GM19239 (cell line): ENCODE data around the genes DNASE1L3, PXK and PTPRG.

- RRBS, result no CpG with 5 or more reads among the region's 5 CpGs
Measured at GRCh38 chr3:57949868-57950371, 58.3 kb upstream of the FLNB start.

DNA sequence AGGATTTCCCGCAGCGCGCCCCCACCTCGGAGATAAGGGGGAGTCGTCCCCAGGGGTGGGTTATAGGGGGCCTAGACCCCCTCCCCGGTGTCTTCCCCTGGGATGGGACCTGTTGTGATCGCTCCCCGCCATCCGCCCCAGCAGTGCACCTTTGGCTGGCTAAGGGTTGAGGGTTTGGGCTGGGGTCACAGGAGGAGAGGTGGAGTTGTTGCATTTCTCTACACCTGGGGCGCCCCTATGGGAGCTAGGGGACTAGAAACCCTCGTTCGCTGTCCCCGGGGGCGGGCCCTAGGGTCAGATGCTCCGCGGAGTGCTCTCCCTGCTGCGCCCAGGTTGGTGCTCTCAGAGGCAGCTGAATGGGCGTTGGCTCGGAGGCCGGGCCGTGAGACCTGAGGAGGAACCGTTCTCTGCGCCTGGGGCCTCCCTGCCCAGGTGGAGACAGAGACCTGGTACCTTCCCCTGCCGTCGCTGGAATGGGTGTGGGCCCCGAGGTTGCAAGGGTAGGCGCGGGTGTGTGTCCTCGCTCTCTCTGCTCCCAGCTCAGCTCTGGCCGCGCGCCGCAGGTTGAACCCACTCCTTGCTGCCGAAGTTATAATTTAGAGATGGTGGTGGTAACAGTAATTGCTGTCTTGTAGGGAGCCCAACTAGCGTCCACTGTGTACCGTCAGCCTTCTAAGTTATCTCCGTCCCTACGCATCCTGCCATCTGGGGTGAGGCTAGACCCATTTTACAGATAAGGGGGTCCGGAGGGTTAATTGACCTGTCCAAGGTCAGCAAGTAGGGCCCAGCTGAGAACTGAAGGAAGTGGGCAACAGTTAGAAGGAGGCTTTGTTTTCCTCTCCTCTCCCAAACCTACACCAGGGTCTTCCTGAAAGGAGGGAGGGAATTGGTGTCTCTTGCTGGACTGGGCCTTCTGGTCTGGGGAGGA is 974 bp downstream of the FLNB start:
- RRBS, result 3% methylated on average over 7 of the region's 39 CpGs

DNA sequence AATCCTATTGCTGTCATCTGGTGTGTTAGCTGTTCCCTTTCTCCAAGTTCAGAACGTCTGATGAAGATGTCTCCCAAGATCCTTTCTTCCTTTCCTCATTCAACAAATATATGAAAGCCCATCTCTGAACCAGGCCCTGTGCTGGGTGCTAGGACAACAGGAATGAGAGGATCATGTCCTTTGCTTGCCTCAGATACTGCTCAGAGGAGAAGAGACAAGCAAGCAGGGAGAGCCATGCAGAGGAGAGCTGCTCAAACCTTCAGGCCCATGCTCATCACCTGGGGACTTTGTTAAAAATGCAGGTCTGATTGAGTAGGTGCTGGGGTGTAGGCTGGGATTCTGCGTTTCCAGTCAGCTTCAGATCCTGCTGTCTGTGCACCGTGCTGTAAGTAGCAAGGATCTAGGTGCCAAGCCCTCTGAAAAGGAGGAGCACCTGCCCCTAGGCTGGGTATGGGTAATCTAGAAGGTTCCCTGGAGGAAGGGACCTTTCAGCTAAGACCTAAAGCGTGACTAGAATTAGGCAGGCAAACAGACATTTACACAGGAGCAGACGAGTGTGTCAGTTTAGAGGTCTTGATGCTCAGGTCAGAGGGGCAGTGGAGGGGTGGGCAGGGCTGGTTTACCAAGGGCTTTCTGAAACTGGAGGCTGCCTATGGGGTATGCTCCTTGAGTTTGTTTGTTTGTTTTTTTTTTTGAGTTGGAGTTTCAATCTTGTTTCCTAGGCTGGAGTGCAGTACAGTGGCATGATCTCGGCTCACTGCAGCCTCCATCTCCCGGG is 7.3 kb downstream of the FLNB start:
- RRBS, result no CpG with 5 or more reads among the region's 7 CpGs

- RRBS, result no CpG with 5 or more reads among the region's 12 CpGs
Measured at GRCh38 chr3:58035792-58036467, 27.7 kb downstream of the FLNB start.

DNA sequence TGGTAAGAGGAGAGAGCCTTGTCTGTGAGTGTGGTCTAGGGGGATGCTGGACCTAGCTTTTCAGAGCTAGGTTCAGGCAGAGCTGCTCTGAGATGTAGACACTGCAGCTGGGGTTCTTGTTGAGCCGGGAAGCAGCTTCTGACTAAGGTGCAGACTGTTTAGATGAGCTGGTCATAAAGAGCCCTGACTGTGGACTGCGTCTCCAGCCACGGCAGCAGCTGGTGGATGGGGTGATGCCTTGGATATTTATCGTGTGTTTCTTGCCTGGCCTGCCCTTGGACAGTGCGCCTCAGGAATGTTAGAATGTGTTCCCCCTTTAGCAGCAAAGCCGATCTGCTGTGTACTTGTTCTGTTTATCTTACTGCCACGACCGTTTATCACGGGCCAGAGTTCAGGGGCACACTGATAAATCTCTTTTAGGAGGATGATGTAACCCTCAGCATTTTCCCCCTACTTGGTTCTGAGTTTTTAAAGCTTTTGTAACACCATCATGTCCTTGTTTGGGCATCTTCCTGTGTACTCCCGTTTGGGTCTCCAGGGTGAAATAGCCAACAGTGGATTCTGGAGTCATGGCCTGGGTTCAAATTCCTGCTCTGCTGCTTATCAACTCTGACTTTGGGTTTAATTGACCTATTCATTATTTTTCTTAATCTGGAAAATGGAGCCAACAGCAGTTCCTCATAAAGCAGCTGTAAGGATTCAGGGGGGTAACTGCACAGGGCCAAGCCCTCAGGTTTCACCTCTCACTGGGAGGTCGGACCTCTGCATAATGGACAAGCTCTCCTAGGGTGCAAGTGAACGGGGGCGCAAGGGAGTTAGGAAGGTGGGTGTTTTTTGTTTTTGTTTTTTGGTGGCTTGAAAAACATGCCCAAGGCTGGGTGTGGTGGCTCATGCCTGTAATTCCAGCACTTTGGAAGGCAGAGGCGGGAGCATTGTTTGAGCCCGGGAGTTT is 51.4 kb downstream of the FLNB start:
- RRBS, result no CpG with 5 or more reads among the region's 15 CpGs

DNA sequence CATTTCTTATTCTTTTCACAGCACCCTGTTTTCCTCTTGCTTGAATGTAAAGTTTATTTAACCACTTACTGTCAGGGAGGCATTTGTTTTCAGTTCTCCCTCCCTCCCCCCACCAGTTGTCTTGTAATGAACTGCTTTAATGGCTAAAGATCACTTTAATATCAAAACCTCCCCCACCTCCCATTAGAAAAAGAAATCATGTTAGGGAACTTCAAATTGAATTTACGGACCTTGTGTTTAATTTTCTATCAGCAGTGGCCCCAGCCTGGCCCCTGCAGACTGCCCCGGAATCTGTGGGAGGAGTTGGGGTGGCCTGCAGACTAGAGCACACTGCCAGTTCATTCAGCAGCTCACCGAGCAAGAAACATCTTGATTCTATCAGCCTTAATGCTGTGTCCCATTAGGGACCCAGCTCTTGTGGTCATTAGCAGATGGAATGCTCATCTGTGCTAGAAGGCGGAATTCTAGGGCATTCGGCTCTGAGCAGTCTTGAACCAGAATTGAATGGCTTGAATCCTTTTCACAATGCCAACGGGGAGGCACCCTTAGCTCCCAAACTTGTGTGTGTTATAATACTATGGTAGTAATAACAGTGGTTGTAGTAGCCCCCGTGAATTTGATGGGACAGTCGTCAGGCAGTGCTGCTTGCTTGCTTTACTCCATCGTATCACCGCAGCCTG is 54.3 kb downstream of the FLNB start:
- RRBS, result no CpG with 5 or more reads among the region's 10 CpGs

GRCh38 chr3:58135379-58135723 is 75.4 kb downstream of the DNASE1L3 start:
- RRBS, result no CpG with 5 or more reads among the region's 1 CpG

- RRBS, result no CpG with 5 or more reads among the region's 15 CpGs
Measured at GRCh38 chr3:58210717-58211569, at the start of gene DNASE1L3. DNASE1L3 (minus strand) TSS chr3:58210972.

- RRBS, result under 1% methylated on average over 31 of the region's 52 CpGs
Measured at GRCh38 chr3:58332601-58333007, at the start of gene PXK. PXK (plus strand) TSS chr3:58332892.

- RRBS, result no CpG with 5 or more reads among the region's 11 CpGs
Measured at GRCh38 chr3:58354958-58355482, 22.3 kb downstream of the PXK start.

- RRBS, result no CpG with 5 or more reads among the region's 9 CpGs
Measured at GRCh38 chr3:58420159-58420955, 13.3 kb downstream of the PDHB start.

GRCh38 chr3:58532702-58533479 is 4.1 kb downstream of the ACOX2 start:
- RRBS, result no CpG with 5 or more reads among the region's 12 CpGs

GRCh38 chr3:58624673-58625065 is 41.9 kb downstream of the FAM3D start:
- RRBS, result no CpG with 5 or more reads among the region's 2 CpGs

- RRBS, result no CpG with 5 or more reads among the region's 2 CpGs
Measured at GRCh38 chr3:59895890-59896290, 846.1 kb upstream of the CFAP20DC start.

GRCh38 chr3:60412179-60412554 is 839.1 kb downstream of the FHIT start:
- RRBS, result no CpG with 5 or more reads among the region's 3 CpGs

- RRBS, result no CpG with 5 or more reads among the region's 6 CpGs
Measured at GRCh38 chr3:60470079-60470871, 781.0 kb downstream of the FHIT start.

GRCh38 chr3:60575687-60576935 is 675.1 kb downstream of the FHIT start:
- RRBS, result no CpG with 5 or more reads among the region's 16 CpGs

DNA sequence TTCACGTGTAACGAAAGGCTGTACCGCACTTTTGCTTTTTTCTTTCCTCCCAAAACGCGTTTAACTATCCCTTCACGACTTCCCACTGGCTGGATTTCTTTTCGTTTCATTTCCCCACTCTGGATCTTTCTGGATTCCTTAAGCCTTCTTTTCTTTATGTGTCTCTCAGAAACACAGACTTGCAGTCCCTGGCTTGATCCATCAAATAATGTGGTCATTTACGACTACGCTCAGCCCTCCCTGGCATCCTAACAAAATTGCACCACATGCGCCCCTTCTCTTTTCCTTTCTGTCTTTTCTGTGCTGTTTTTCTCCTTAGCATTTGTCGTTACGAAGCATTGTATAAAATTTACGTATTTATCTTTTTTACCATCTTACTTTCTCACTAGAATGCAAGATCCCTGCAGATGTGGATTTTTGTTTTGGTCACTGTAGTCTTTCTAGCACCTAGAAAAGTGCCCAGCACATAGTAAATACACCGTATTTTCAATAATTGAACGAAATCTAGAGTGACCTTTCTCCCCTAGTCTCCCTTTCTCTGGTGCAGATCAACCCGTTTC is 540 bp upstream of the FHIT start:
- RRBS, result no CpG with 5 or more reads among the region's 16 CpGs

- RRBS, result 2% methylated on average over 22 of the region's 41 CpGs
Measured at GRCh38 chr3:61561337-61561736, at the start of gene PTPRG. PTPRG (plus strand) TSS chr3:61561571.

DNA sequence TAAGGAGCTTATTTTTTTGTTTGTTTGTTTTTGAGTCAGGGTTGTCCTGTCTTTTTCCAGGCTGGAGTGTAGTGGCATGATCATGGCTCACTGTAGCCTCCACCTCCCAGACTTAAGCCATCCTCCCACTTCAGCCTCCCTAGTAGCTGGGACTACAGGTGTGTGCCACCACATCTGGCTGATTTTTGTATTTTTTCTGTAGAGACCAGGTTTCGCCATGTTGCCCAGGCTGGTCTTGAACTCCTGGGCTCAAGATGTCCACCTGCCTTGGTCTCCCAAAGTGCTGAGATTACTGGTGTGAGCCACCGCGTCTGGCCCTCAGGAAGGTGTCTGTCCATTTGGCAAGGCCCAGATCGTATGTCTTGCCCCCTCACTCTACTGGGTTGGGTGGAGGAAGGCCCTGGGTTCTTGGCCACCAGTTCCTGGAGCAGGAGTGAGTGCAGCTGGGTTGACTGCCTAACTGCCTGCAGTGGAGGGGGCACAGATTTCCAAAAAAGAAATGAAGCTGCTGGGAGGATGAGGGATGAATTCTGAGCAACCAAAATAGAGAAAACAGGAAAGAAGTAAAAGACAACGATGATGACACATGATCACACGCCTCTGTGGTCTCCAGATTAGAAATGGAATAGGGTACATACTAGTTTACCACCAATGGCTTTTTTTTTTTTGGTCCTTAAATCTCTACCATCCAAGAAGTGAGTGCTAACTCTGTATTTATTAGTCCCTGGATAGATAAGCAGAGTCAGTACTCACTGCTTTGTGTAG is 154.0 kb downstream of the PTPRG start:
- RRBS, result no CpG with 5 or more reads among the region's 6 CpGs